Breast (tissue), 4 donors: ENCODE data around the genes ACTRT3, PHC3 and TMEM212.

GRCh38 chr3:169769081-169770314, at the start of gene ACTRT3:
Gene ACTRT3, minus strand, starts transcription at chr3:169769561.
- PRO-cap, 3 experiments: peak in 3 of 3 experiments; most common plus-strand start chr3:169769343 (in 3); most common minus-strand start chr3:169769551 (in 3)
- RRBS: 3% methylated on average over 18 of the region's 56 CpGs

- PRO-cap, 3 experiments: no peak in any of the 3 experiments
- RRBS: no CpG with 5 or more reads among the region's 1 CpG
Observed at GRCh38 chr3:169940180-169940577, 26.4 kb upstream of the SEC62 start.

GRCh38 chr3:169965988-169966393, 616 bp upstream of the SEC62 start:
- PRO-cap, 3 experiments: no peak in any of the 3 experiments
- RRBS: no CpG with 5 or more reads among the region's 10 CpGs

DNA sequence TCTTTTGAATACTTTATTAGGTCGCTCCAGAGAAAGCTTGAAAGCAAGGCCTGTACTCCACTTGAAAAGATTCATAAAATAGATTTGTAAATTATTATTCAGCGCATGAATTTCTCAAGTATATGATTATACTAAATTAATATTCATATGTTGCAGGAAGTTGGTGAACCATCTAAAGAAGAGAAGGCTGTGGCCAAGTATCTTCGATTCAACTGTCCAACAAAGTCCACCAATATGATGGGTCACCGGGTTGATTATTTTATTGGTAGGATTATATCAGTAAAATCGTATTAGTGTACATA, 8.8 kb downstream of the SEC62 start:
- PRO-cap, 3 experiments: no peak in any of the 3 experiments
- RRBS: no CpG with 5 or more reads among the region's 5 CpGs

DNA sequence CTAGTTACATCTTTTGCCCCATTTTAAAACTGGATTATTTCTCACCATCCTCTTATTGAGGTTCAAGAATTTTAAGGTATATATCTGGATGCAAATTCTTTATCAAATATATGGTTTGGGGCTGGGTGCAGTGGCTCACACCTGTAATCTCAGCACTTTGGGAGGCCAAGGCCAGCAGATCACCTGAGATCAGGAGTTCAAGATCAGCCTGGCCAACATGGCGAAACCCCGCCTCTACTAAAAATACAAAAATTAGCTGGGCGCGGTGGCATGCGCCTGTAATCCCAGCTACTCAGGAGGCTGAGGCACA, 13.5 kb downstream of the GPR160 start:
- PRO-cap, 3 experiments: no peak in any of the 3 experiments
- RRBS: no CpG with 5 or more reads among the region's 5 CpGs

DNA sequence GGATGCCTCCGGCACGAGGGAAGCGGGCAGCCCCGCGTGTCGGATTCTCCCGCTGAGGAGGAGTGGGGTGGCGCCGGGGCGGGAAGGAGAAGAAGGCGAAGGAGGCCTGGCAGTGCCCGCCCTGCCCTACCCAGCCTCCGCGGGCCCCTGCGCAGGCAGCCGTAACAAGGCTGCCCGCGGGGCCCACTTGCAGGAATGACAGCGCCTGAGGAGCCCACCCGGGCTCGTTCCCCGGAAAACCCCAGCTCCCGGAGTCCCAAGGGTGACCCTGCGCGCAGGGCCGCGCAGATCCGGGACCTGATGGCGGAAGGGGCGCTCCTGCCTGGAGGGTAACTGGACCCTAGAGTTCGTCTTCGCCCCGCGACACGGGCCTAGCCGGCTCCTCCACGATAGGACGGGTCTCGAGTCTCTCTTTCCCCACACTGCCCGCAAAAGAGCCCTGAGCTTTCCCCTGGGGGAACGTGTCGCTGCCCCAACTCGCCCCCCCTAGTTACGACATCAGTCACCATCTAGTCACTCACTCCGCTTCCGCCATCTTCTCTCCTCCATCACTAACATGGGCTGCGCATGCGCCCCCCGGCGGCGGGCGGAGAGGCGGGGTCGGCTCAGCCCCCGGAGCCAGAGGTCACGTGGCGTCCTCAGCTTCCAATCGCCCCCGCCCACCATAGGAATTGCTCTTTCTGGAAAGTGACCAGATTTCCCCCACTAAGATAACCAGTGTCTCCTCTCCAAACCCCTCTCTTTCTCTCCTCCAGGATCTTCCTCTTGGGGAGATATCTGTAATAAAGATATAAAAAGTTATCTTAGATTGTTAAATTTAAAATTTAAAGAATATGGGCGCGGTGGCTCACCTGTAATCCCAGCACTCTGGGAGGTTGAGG, at the start of gene PHC3:
Gene PHC3 (minus strand): TSS at position 553 of the 881 bp plus-strand sequence.
- PRO-cap, 3 experiments: peak in 3 of 3 experiments; most common plus-strand start position 287 of the sequence (in 1); most common minus-strand start position 553 of the sequence (in 3)
- RRBS: 2% methylated on average over 30 of the region's 61 CpGs

DNA sequence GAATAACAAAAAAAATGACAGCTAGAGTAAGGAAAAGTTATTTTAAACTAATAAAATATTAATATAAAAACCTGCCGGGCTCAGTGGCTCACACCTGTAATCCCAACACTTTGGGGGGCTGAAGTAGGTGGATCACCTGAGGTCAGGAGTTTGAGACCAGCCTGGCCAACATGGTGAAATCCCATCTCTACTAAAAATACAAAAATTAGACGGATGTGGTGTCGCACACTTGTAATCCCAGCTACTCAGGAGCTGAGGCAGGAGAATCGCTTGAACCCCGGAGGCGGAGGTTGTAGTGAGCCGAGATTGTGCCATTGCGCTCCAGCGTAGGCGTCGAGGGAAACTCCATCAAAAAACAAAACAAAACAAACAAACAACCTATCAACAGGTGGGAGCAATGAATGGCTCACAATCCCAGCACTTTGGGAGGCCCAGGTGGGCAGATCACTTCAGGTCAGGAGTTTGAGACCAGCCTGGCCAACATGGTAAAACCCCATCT, 4.7 kb downstream of the SKIL start:
- PRO-cap, 3 experiments: no peak in any of the 3 experiments
- RRBS: no CpG with 5 or more reads among the region's 11 CpGs

GRCh38 chr3:170496084-170496409, 77.4 kb downstream of the CLDN11 start:
- PRO-cap, 3 experiments: no peak in any of the 3 experiments
- RRBS: no CpG with 5 or more reads among the region's 13 CpGs

DNA sequence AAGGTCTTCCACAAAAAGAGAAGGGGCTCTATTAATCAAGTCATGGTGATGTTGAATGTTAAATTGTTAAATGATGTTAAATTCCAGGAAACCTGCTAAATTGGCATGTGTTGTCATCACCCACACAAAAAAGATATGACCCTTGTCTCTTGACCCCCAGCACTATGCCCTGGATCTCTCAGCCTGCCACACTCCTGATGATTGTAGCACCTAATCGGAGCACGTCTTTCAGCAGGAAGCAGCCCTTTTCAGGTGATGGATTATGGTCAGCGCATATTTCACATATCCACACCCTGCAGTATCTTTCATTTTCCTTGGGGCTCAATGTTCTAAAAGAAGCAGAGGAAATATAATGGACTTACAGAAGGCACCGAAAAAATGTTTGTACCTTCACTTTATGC, 9.3 kb downstream of the SLC2A2 start:
- PRO-cap, 3 experiments: no peak in any of the 3 experiments
- RRBS: no CpG with 5 or more reads among the region's 4 CpGs

DNA sequence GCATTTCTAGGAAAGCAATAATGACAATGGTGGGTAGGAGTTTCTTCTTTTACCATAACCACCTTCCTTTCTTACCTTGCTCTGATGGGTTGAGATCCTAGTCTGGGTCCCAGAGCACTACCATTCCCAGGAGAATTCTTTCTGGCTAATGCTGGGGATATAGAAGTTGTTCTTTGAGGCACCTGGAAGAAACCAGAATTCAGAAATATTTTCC, 96.9 kb upstream of the SLC2A2 start:
- PRO-cap, 3 experiments: no peak in any of the 3 experiments

- PRO-cap, 3 experiments: no peak in any of the 3 experiments
- RRBS: no CpG with 5 or more reads among the region's 7 CpGs
Observed at GRCh38 chr3:171334199-171334960, 125.8 kb downstream of the TNIK start.

DNA sequence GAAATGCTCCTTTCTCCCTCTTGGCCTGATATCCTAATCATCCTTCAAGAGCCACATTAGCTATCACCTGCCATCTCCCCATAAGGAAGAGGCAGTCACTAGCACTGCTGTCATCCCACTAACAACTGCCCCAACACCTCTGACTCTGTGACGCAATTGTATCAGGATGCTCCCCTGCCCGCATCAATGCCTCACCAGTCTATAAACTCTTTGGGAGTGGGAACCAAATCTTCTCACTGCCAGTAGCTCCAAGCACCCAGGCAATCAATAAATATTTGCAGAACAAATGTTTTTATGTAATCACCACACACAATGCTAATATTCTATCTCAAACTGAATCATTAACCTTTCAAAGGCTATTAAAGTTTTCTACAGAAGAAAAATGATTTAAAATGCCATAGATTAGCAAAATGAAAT, 131.4 kb downstream of the PLD1 start:
- PRO-cap, 3 experiments: no peak in any of the 3 experiments
- RRBS: no CpG with 5 or more reads among the region's 2 CpGs

GRCh38 chr3:171842923-171843644, at the start of gene TMEM212:
Gene TMEM212, plus strand, starts transcription at chr3:171843349.
- PRO-cap, 3 experiments: no peak in any of the 3 experiments
- RRBS: no CpG with 5 or more reads among the region's 5 CpGs

- PRO-cap, 3 experiments: no peak in any of the 3 experiments
- RRBS: no CpG with 5 or more reads among the region's 1 CpG
Observed at GRCh38 chr3:171980424-171981017, 58.9 kb upstream of the FNDC3B start.

- PRO-cap, 3 experiments: no peak in any of the 3 experiments
- RRBS: no CpG with 5 or more reads among the region's 4 CpGs
Observed at GRCh38 chr3:172059316-172060017, 20.1 kb downstream of the FNDC3B start.

DNA sequence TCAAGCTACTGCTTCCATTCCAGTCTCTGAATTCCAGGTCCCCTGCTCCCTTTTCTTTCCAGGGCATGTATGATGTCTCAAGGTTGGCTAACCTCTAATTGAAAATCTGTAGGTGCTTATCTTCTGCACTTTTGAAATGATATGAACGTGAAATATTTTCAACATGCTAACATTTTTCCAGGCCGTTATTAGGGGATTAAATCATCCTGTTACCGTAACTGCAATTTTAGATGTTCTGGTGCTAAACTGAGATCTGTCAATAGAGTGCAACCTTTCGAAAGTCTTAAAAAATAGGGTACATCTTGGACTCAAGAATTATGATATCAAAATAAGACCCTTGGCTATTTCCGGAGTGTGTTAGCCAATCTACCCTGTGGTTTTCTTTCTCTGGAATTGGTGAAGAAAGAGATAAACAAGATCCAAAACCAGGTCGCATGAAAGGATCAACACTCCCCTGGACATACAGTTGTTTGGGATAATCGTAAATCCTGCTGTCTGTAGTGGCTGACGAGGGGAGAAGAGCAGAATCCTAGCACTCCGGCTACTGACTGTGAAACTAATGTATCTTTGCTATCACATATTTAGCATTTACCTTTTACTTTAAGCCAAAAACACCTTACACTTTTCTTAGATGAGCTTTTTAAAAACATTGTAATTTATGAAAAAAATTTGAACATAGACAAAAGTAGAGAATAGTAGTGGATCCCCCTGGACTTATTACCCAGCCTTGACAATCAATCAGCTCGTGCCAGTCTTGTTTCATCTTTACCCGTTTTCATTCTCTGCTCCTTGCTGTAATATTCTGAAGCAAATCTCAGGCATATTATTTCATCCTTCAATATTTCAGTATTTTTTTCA, 30.9 kb downstream of the FNDC3B start:
- PRO-cap, 3 experiments: no peak in any of the 3 experiments
- RRBS: no CpG with 5 or more reads among the region's 11 CpGs

GRCh38 chr3:172073131-172073751, 33.9 kb downstream of the FNDC3B start:
- PRO-cap, 3 experiments: no peak in any of the 3 experiments
- RRBS: no CpG with 5 or more reads among the region's 4 CpGs

GRCh38 chr3:172078488-172079181, 39.3 kb downstream of the FNDC3B start:
- PRO-cap, 3 experiments: no peak in any of the 3 experiments
- RRBS: no CpG with 5 or more reads among the region's 8 CpGs

- PRO-cap, 3 experiments: peak in 1 of 3 experiments; most common plus-strand start chr3:172082545 (in 1)
- RRBS: no CpG with 5 or more reads among the region's 5 CpGs
Observed at GRCh38 chr3:172081769-172082686, 42.6 kb downstream of the FNDC3B start.

GRCh38 chr3:172085717-172086095, 46.3 kb downstream of the FNDC3B start:
- PRO-cap, 3 experiments: no peak in any of the 3 experiments
- RRBS: no CpG with 5 or more reads among the region's 1 CpG